UCH-1 (cell line): ENCODE data around the genes RPUSD2, PPP1R14D and VPS18.

DNA sequence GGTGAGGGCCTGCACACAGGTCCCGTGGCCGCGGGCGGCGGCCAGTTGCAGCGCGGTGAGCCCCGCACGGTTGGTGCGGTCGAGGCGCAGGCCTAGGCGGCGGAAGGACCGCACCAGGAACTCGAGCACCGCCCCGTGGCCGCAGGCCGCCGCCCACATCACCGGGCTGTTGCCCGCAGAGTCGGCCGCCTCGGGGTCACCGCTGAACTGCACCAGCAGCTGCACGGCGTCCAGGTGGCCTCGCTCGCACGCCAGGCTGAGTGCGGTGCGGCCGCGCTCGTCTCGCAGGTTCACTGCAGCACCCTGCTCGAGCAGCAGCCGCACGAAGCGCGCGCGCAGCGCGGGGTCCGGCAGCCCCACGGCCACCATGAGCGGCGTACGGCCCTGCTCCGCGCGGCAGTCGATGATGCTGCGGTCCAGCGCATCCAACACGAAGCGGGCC, 778 bp downstream of the ANKRD63 start:
- RRBS = no CpG with 5 or more reads among the region's 60 CpGs

- RRBS = 83% methylated on average over 7 of the region's 25 CpGs
These were observed 3.1 kb downstream of the CCDC9B start for GRCh38 chr15:40337504-40338264.

- RRBS = no CpG with 5 or more reads among the region's 4 CpGs
These were observed 15.1 kb downstream of the IVD start for GRCh38 chr15:40420712-40421169.

GRCh38 chr15:40452322-40452859, 11.6 kb downstream of the BAHD1 start:
- RRBS = no CpG with 5 or more reads among the region's 9 CpGs

GRCh38 chr15:40569020-40570122, at the start of gene RPUSD2:
Gene RPUSD2, plus strand, starts transcription at chr15:40569299.
- RRBS = 4% methylated on average over 27 of the region's 74 CpGs

DNA sequence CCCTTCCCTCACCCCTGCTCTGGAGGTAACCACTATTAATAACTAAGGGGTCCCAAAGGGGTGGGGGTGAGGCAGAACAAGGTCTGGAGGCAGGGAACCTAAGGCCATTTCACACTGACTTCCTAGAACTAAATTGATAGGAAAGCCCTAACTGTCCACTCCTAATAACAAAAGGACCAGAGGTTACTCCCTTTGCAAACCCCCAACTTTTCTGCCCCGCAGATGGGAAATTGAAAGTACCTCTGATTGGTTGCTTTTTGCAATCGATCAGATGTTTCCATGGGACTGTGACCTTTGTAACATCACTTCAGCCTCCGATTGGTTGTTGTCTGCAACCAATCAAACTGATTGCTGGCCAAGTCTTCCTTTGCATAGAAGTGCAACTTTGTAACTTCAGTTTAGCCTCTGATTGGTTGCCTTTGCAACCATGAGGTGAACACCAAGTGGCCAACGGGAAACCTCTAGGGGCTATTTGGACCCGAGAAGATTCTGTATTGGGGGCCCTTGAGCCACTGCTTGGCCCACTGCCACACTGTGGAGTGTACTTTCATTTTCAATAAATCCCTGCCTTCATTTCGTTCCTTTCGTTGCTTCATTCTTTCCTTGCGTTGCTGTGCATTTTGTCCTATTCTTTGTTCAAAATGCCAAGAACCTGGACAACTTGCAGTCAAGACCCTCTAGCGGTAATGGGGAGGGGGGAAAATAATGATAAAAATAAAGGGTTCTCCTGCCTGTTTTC, 11.2 kb upstream of the KNL1 start:
- RRBS = no CpG with 5 or more reads among the region's 9 CpGs

DNA sequence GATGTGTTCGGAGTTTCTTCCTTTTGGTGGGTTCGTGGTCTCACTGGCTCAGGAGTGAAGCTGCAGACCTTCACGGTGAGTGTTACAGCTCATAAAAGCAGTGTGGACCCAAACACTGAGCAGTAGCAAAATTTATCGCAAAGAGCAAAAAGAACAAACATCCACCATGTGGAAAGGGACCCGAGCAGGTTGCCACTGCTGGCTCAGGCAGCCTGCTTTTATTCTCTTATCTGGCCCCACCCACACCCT, 18.8 kb upstream of the RAD51 start:
- RRBS = no CpG with 5 or more reads among the region's 5 CpGs

DNA sequence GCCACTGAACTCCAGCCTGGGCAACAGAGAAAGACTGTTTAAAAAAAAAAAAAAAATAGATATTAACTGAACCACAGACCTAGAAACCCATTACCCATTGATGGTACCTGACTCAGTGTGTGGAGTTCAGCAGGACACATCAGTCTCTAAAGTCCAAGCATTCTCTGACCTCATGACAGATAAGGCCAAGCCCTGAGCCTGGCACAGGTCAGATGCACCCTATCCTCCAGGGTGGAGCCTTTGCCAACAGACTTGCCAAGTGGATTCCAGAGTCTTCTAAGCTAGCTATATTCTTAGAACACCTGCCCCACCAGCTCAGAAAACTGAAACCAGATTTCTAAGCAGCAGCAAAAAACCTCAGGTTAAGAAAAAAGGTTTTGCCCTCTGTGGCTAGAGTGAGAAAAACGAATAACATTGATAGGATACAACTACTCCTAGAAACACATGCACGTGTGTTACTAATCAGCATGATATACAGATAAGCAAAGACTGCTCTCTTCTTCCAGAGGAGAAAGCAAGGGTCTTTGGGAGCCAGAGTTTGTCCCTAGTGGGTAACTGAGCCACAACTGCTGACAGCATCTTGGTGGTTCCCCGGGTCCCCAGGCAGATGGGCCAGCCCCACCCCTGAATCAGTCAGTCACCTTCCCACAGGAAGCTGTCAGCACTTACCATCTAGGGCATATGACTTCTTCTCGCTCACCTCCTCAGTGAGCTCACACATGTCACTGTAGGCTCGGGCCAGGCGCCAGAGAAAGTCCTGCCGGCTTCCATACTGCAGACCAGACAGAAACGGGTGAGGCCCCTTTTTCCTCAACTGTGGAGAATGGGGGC, 11.5 kb downstream of the RMDN3 start:
- RRBS = no CpG with 5 or more reads among the region's 8 CpGs

GRCh38 chr15:40828281-40828535, 300 bp downstream of the PPP1R14D start:
- RRBS = no CpG with 5 or more reads among the region's 7 CpGs

DNA sequence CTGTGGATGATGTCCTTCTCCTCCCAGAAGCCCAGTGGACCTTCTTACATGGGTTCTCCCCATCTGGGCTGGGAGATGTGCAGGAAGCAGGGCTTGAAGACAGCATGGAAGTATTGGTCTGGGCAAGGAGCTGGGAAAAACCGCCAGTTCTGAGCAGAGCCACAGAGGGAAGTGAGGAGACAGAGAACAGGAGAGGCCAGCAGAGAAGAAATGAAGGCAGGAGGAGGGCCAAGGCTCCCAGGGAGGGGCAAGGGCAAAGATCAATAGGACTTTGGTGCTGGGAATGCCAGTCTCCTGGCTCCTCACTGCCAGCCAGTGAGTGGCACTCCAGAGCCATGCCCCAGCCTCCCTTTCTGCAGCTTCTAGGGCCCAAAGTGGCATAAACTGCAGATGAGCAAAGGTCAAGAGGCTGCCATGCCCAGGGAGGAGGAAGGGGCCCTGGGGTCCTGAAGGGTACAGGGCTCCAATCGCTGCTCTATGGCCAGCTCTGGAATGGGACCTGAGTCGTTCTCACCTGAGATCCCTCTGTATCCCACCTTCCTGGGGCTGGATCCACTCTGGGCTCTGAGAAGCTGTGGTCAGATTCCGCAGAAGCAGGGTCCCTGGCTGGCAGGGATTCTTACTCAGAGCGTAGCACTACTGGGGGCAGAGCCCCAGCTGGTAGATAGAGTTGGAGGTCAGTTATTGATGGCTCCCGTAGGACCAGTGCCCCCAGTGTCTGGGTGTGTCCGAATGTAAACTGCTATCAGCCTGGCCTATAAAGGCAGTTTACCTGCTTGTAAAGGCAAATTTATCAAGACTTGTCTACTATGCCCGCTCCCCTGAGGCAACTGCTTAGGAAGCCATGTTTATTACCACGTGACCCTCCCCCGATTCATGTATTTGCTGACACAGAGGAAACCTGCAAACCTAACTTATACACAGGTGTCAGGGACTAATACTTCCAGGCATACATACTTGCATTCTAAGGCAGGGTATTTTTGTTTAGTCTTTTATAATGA, at the start of gene PPP1R14D:
TSS of gene PPP1R14D (minus strand) at position 173 of the 1,001 bp plus-strand sequence.
- RRBS = no CpG with 5 or more reads among the region's 10 CpGs

DNA sequence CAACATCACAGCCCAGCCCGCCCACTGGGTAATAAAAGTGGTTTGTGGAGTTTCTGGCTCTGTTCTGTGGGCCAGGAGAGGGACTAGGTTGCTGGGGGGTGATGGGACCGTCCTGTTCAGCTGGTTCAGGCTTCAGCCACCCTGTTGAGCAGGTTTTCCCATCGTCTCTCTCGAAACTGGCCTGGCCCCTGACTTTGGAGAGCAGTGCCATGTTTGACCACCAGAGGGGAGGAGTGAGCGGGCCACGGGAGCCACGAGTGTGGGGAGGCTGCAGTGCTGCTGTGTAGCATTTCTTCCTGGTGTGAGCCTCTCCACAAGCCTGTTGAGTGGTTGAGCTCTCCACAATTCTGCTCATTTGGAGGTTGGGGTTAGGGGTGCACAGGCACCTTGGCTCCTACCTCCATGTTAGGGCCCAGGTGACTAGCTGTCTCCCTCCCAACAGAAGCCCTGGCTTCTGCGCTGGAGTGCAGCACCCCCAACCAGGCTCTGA, 13.8 kb downstream of the SPINT1 start:
- RRBS = no CpG with 5 or more reads among the region's 8 CpGs

DNA sequence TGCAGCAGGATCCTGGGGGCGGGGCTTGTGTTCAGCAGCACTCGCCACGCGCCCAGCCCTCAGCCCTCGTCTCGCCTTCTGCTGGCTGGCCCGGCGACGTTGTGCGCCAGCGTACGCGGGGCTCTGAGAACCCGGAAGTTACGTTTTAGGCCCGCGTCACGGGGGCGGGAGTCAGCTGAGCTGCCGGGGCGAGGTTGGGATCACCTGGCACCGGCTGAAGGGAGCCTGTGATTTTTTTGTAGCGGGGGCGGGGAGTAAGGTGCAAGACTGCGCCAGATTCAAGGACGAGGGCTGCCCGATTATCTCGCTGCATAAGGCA, at the start of gene VPS18:
TSS of gene VPS18 (plus strand) at position 170 of the 319 bp plus-strand sequence.
- RRBS = 4% methylated on average over 14 of the region's 28 CpGs

- RRBS = 5% methylated on average over 23 of the region's 40 CpGs
These were observed 560 bp downstream of the DLL4 start for GRCh38 chr15:40929702-40930098.

- RRBS = no CpG with 5 or more reads among the region's 7 CpGs
These were observed 3.2 kb downstream of the CHAC1 start for GRCh38 chr15:40956173-40957141.

DNA sequence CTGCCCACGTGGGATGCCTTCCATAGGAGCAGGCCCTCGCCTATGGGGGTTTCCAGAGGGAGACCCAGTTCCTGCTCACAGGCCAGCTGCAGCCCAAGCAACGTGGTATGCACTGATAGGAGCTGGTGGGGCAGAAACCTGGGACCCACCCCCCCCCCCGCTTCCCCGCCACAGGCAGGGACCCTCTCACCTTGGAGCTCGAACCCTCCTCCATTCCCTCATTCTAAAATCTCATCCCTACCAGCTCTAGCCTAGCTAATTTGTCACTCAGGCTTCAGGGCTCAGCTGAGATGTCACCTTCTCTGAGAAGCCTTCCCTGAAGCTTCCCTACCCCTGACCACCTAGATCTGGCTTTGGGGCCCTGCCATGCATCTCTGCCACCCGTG, 11.0 kb downstream of the CHAC1 start:
- RRBS = no CpG with 5 or more reads among the region's 7 CpGs

DNA sequence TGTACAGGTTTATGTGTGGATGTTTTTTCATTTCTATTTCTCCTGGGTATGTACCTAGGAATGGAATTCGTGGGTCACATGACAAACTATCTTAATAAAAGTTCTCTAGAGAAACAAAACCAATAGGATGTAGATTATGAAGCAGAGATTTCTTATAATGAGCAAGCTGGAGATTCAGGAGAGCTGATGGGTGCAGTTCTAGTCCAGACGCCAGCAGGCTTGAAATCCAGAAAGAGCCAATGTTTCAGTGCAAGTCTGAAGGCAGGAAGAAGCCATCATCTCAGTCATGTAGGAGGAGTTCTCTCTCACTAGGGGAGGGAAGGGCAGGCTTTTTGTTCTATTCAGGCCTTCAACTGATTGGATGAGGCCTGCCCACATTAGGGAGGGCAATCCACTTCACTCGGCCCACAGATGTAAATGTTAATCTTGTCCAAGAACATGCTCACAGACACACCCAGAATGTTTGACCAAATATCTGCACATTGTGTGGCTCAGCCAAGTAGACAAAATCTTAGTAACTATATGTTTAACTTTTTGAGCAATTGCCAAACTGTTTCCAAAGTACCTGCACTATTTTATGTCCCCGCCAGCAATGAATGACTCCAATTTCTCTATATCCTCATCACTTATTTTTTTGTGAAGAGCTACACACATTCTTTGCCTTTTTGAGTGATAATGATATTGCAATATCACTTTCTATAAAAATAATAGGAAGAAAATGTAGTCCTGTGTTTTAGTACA, 19.0 kb downstream of the CHAC1 start:
- RRBS = no CpG with 5 or more reads among the region's 4 CpGs

DNA sequence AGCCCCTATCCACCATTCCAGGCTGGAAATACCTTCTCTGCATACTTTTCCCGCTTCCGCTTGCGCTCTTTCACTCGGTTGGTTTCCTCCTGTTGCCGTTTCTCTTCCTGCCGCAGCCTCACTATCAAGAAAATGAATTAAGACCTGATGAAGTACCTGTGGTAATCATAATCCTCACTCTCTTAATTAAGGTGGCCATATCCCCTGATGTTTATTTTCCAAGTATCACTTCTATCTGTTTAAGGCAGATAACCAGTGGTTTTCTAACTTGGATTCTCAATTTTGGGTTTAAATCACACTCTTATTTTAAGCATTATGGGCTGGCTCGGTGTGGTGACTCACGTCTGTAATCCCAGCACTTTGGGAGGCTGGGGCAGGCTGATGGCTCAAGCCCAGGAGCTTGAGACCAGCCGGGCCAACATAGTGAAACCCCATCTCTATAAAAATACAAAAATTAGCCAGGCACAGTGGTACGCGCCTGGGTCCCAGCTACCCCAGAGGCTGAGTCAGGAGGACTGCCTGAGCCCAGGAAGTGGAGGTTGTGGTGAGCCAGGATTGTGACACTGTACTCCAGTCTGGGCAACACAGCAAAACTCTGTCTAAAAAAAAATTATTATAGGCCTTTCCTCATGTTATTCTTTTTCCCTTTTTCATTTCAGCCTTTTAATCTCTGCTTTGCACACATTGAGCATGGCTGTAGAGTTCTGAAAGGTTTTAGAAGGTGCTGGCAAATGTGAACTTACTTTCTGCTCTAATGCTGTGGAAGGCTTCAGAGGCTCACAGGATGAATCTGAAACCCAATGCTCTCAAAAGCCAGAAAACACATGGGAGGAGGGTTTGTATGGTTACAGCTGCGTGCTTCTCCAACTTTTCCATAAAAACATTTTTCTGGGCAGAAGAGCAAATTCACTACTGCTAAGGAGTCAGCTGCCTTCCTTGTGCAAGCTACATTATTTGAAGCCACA, 32.3 kb downstream of the CHAC1 start:
- RRBS = no CpG with 5 or more reads among the region's 12 CpGs

DNA sequence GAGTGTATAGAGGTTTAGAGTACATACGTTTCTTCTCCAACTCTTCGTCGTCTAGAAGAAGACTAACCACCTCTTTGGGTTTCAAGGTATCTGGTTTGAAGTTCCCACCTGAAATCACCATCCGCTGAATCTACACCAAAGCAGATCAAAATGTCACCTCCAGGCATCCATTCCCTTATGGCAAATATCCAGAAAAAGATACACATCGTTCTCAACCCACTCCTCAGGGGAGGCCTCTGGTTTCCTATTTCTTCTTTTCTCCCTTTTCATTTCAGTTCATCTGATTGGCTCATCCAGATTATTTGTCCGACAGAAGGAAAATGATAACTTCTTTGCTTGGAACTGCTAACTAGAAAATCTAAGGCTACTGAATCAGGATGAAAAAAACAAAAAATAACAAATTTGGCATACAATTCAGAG, 33.8 kb downstream of the CHAC1 start:
- RRBS = no CpG with 5 or more reads among the region's 6 CpGs

DNA sequence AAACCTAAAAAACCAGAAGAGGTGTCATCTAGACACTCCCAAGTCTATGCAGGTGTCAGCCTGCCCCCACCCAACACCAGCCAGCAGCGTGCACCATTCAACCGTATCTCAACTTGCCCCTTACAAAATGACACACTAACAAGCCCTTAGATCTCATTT, 813 bp downstream of the INO80 start:
- RRBS = no CpG with 5 or more reads among the region's 2 CpGs

GRCh38 chr15:41258809-41259594, 27.9 kb downstream of the CHP1 start:
- RRBS = no CpG with 5 or more reads among the region's 3 CpGs